ENCODE results near the genes SFTPB and ATOH8.

- PRO-cap, result no peak
These were observed 4.4 kb downstream of the MAT2A start for GRCh38 chr2:85543085-85543976.

DNA sequence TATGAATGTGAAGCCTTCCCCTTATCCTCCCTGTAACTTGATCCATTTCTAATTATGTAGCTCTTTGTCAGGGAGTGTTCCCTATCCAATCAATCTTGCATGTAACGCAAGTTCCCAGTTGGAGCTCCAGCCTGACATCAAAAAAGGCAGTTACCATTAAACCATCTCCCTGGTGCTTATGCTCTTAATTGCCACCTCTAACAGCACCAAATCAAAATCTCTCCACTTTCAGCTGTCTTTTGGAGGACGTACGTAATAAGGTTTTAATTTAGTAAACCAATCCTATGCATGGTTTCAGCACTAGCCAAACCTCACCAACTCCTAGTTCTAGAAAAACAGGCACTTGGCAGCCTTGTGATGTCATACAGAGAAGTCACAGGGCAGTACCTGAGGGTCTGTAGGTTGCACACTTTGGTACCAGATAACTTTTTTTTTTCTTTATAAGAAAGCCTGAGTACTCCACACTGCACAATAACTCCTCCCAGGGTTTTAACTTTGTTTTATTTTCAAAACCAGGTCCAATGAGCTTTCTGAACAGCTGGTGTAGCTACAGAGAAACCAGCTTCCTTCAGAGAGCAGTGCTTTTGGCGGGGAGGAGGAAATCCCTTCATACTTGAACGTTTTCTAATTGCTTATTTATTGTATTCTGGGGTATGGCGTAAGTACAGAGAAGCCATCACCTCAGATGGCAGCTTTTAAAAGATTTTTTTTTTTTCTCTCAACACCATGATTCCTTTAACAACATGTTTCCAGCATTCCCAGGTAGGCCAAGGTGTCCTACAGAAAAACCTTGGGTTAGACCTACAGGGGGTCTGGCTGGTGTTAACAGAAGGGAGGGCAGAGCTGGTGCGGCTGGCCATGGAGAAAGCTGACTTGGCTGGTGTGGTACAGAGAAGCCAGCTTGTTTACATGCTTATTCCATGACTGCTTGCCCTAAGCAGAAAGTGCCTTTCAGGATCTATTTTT lies 5.6 kb downstream of the MAT2A start:
- PRO-cap, result no peak

DNA sequence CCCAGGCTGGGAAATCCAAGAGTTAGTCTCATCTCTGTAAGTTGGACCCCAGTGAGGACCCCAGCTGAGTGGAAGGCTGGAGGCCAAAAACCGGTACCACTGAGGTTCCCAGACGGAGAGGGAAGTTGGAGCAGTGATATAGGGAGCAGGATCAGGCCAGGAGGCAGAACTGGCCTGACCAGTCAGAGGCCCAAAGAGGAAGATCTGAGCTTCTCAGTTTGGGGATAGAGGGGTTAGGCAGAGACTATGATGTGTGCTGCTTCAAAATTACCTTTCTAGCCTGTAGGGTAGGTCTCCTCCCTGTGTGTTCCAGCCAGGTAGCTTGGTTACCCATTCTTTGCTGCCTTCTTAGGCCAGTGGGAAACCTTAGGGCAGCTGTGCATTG lies 4.6 kb upstream of the RNF181 start:
- PRO-cap, result no peak

DNA sequence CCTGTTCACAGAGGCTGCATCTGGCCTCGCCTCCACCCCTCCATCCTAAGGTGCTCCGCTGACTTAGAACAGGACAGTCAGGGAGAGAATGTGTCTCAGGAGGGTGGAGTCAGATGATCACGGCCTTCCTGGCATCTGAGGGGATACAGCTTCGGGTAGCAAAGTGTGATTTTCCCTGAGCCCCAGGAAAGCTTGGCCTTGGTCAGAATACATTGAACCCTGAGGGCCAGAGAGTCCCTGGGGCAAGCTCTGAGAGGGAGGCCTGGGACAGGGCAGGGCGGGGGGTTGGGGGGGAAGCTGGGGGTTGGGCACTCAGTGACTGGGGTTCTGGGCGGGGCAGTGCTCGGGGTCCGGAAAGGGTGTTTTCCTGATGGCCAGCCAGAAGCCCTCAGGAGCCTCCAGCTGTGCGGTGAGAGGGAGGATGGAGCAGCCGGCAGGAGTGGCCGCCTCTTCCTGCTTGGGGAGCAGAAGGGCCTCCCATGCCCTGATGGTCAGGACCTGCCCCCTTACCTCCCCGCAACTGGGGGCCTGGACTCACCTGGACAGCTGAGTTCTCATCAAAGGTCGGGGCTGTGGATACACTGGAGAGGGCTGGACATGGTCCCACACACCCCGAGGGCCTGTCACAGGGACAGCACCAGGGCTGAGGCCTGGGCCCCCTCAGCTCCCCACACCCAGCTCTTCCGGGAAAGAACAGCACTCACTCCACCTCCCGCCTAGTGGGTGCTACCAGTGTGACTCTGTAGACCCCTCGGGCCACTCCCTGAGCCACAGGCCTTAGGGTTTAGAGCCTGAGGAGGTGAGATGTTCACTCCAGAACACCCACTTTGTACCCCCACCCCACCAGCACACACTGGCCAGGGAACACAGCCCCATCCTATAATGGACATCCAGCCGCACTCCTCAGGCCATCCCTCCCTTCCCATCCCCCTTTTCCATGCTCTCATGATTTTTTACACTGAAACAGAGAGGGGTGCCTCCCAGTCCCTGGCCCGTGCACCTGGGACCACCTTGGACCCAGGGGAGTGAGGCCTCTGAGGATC lies 6.8 kb downstream of the SFTPB start:
- PRO-cap, result no peak

GRCh38 chr2:85667868-85668464 lies at the start of gene SFTPB:
SFTPB (minus strand) TSS chr2:85668199.
- PRO-cap, result no peak

- PRO-cap, result no peak
These were observed 4.6 kb downstream of the GNLY start for GRCh38 chr2:85698458-85699382.

GRCh38 chr2:85713815-85714415 lies 19.8 kb downstream of the GNLY start:
- PRO-cap, result no peak

GRCh38 chr2:85753290-85754199 lies at the start of gene ATOH8:
ATOH8 (plus strand) TSS chr2:85753991.
- PRO-cap, result bidirectional peak, plus-strand start at chr2:85753670, minus-strand start at chr2:85753464; bidirectional peak, plus-strand start at chr2:85754117, minus-strand start at chr2:85754049

GRCh38 chr2:85758070-85759443 lies 4.8 kb downstream of the ATOH8 start:
- PRO-cap, result no peak

DNA sequence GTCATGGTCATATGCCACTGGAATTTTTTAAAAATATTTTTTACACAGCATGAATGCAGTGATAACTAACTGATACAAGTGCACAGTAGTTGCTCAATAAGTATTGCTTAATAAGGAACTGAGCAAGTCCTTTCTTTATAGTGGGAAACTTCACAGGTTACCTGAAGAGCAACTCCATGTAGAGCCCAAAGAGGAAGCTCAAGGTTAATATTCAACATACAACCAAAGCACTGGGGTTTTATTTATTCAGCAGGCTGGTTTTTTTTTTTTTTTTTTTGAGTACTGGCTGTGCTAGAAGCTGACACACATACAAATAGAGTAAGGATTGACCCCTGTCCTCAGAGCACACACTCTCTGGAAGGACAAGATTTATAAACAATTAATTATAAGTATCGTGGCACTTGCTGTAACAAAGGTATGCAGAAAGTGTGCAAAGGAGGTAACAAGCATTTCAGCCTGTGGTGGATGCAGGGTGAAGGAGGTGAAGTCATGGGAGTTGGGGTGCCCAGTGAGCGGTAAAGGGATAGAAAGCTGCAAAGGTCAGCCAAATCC lies 52.7 kb downstream of the ATOH8 start:
- PRO-cap, result no peak

GRCh38 chr2:85811031-85811862 lies 57.5 kb downstream of the ATOH8 start:
- PRO-cap, result bidirectional peak, plus-strand start at chr2:85811252, minus-strand start at chr2:85811207

- PRO-cap, result no peak
These were observed 37.5 kb downstream of the ST3GAL5 start for GRCh38 chr2:85851076-85851982.

DNA sequence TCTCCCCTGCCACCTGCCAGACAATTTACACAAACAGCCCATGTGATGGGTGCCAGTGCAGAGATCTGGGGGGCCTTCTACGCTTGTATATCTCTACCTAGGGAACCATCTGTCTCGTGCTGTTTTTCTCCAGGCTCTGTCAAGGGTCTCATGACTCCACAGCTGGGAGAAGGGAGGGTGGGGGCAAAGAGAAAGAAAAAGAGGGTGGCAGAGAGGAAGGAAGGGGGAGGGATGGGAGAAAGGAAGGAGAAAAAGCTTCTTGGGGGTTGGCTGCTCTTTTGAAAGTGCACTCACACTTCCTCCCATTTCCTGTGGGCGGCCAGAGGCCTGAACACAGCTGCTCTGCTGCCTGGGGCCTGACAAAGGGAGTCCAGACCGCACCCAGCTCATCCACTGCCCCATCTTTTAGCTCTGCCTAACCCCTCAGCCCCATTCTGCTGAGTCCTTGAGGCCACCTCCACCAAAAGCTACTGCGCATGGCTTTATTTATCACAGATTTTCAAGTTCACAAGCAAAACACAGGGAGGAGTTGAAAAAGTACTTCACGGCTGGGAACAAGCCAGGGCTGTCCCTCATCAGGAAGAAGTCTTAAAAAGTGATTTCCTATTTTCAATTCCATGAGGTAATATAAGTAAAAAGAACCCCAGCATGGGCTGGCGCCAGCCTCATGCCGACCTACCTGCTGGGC lies 69.2 kb downstream of the POLR1A start:
- PRO-cap, result bidirectional peak, plus-strand start at position 359 of the sequence, minus-strand start at position 138 of the sequence

- PRO-cap, result bidirectional peak, plus-strand start at chr2:86223450, minus-strand start at chr2:86223214
These were observed 24.2 kb downstream of the MRPL35 start for GRCh38 chr2:86223129-86224109.

- PRO-cap, result no peak
These were observed 25.4 kb upstream of the RNF103 start for GRCh38 chr2:86649004-86649560.

DNA sequence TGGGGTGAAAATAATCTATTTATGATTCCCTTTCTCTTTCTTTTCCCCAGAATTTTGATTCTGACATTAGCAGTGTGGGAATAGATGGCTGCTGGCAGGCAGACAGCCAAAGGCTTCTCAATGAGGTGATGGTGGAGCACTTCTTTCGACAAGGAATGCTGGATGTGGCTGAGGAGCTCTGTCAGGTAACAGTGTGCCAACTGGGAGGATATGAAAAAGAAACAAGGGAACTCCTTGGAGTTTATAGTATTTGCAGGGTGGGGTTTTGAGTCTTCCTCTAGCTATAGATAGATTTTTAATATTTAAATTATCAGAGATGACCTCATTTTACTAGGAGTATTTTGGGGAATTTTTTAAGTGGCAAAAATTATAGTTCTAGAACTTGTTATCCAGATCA lies 31.8 kb downstream of the RMND5A start:
- PRO-cap, result no peak

GRCh38 chr2:86792829-86793584 lies 2.3 kb upstream of the CD8A start:
- PRO-cap, result no peak

DNA sequence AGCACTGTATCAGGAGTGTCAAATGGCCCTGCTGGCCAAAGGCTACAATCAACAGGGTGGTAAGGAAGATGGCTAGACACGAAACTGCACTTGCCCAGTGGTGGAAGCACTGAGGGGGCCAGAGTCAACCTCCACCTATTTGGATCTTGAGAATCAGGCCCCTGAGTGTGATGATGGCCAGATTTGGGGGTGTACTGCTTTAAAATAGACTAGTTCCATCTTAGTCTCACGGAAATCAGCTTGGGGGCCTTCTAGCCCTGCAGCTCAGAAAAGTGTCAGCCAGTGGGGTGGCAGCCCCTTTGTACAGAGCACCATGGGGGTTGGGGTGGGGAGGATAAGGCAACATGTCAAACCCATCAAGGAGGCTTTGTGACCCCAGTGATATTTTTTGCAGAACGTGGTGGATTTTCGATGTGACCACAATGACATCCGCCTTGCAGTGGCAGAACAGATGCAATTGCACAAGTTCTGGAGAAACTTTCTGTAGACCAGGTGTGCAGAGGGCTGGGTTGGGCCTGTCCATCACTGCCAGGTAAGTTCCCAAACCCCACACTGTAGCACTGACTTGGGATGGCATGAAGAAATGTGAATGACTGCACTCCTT lies 3.0 kb upstream of the CD8A start:
- PRO-cap, result no peak

DNA sequence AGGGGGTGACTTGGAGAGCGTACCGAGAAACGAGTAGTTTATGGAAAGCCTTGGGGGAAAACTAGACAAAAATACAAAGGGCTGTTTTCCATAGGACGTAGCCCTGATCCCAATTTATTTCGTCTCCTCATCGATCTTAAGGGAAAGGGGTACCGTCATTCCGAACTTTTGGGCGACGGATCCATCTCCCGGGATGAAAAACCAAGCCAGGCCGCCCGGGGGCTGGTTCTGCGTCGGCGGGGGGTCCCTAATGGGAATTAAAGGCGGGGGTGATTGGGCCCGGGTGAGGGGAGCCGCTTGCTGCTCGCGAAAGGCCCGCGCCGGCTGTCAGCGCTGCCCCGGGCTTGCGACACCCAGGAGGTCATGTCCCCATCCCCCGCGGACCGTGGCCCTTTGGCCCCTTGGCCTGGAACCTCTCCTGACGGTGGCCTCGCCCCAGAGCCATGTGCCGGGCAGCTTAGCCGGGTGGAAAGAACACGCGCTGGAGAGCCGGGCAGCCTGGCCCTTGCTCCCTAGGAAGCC lies 55.3 kb upstream of the PLGLB1 start:
- PRO-cap, result no peak

GRCh38 chr2:87136625-87136856 lies 114.9 kb upstream of the PLGLB1 start:
- PRO-cap, result no peak